T-cell (primary cell): Measurements from ENCODE around the genes CPZ and DRD5.

DNA sequence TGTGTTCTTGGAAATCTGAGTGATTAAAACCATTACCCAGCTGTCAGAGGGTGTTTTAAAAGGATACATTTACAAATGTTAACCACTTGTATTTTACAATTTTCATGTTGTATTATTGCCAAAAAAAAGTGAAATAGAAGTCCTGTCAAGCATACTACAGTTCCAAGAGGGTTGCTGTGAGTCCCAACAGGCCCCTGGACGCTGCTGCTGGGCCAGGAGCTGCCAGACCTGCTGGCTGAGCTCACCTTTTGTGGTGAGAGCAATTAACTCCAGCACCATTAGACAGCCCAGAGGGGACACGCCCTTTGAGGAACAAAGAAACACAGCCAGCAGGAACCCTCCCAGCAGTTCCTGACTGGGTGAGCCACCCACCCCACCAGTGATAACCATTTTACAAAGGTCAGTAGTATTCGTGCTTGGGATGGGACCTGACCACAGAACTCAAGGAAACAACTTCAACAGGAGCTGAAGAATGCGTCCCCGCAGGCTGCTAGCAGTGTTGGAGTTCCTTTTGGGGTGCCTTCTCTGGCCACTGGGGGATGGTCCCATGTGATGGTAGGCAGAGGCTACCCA, 38.8 kb upstream of the AFAP1 start:
- PRO-cap, 7 experiments, result no peak in any of the 7 experiments

DNA sequence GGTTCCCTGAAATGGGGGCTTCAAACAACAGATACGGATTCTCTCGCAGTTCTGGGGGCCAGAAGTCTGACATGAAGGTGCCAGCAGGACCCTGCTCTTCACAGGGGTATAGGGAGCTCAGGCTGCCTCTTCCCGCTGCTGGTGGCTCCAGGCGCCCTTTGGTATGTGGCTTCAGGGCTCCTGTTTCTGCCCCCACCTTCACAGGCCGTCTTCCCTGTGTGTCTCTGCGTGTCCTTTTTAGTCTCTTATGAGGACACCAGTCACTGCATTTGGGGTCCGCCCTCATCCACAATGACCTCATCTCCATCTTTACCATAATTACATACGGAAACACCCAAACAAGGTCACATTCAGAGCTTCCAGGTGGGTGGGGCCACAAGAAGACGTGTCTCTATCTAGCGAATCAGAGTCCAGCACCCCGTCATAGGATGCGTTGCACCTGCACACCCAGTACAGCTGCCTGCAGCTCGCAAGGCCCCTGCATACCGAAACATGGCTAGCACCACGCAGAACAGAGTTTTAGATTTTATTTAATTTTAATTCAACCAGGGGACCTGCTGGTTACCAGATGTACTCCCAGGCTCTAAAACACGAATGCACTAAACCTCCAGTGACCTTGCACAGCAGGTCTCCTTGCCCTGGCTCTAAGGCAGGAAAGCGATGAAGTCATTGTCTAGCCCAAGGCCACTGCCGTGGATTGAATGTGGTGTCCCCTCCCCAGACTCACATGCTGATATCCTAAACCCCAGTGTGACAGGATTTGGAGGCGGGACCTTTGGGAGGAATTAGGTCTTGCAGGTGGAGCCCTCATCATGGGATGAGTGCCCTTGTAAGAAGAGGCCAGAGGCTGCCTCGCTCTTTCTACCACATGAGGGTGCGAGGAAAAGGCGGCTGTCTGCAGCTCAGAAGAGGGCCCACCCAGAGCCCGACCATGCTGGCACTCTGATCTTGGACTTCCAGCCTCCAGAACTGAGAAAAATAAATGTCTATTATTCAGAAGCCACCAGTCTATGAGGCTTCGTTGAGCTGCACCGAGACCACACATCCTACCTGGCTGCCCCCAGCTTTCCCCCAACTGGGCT, 30.3 kb downstream of the ABLIM2 start:
- PRO-cap, 7 experiments, result no peak in any of the 7 experiments

DNA sequence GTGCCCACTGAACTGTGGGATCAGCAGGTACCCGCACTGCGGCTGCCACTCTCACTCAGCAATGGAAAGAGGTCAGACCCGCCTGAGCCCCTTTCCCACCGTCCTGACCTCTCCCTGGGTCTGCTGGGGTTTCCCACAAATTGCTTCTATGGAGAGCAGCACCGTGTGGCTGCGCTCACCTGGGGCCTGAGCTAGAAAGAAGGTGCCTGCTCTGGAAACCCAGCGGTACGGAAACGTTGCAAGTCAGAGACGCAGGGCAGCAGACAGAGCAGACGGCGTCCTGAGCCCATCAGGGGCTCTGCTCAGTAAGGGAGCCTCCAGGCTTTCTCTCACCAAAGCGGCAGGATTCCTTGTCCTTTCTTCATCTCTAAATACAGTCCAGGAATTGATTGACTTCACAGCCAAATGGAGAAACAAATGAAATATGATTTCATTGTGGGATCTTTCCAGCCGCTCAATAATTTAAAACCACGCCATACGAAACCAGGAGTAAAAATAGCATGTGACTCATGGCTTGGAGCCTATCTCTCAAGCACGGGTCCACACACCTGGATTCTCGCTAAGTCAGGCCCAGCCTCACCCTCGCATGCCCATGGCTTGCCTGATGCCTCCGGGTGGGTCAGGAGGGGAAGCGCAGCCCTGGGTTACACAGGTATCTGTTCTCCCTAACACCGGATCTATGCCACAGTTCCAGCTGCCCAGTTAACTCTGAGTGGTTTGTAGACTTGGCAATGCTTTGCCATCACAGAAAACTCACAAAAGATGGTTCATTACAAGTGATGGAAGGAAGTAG, 5.4 kb upstream of the ABLIM2 start:
- PRO-cap, 7 experiments, result no peak in any of the 7 experiments

GRCh38 chr4:8165270-8165754, 6.7 kb upstream of the ABLIM2 start:
- PRO-cap, 7 experiments, result no peak in any of the 7 experiments

- PRO-cap, 7 experiments, result no peak in any of the 7 experiments
Observed at GRCh38 chr4:8207333-8207778, 8.3 kb downstream of the SH3TC1 start.

- PRO-cap, 7 experiments, result no peak in any of the 7 experiments
Observed at GRCh38 chr4:8208709-8209540, 9.8 kb downstream of the SH3TC1 start.

DNA sequence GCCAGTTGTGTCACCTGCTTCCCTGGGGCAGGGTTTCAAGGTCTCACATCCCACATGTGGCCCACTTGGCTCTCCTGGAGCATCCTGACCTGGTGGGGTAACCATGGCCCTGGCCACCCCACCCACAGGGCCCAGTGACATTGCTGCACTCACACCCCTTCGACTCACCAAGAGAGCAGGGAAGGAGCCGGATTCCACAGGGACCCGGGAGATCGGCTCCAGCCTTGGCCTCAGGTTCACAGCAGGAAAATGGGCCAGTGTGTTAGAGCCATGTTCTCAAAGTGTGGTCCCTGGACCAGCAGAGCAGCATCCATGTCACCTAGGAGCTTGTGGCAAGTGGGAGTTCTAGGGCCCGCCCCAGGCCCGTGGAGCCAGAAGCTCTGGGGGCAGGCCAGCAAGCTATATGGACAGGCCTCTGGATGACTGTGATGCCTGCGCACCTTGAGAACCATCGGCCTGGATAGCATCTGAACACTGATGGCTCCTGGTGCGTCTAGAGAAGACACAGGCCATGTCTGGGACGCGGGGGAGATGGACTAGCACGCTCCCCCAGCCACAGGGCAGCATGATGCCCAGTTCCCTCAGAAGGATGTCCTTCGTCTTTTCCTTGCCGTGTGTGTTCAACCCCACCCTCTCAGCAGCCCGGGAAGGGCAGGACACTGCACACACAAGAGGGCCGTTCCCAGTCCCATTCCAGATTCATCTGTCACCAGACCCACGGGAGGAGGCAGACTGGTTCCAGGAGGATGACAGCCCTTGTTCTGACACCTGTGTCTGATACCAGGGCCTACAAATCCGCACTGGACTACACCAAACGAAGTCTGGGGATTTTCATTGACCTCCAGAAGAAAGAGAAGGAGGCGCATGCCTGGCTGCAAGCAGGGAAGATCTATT, 33.7 kb downstream of the SH3TC1 start:
- PRO-cap, 7 experiments, result no peak in any of the 7 experiments

DNA sequence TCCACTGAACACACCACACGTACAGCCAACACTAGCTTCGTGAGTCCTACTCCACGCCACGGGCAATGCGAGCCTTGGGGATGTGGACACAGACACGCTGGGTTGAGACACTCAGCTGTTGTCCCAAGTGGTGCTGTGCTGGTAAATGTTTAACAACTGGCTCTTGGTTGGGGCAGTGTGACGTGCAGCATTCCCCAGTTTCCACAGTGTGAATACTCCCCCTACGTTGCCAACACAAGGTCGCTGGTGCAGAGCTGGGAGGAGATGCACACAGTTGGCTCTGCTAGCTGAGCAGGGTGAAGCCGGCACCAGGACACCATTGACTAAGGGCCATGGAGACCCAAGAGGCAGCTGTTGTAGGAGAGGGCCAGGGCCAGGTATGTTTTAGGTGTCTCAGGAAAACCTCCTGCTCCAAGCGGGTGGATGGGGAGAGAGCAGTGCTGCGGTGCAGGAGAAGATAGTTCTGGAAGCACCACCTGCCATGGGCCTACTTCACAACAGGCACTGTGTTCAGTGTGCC, 65.6 kb downstream of the HTRA3 start:
- PRO-cap, 7 experiments, result no peak in any of the 7 experiments

DNA sequence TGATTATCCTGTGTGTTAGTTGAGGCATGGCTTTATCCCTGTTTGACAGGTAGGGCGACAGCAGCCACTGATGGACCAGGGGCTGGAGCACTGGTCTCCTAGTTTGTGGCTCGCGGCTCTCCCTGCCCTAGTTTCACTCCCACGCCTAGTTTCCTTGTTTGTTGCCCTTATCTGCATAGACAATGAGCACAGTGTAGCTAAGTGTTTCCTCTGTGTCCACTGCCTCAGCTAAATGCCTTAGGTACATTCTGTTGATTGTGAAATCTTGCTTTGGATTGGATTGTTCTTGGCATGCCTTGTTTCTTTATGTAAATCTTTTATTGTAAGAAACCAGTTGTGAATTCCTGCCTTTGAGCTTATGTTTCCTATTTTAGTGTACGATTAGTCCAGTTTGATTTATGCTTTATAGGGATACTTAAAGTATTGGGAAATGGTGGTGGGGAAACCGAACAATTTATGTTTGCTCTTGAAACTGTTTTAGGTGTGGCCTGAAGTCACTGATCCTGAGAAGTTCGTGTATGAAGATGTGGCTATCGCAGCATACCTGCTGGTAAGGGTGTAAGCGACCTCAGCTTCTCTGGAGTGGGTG, 11.0 kb downstream of the TRMT44 start:
- PRO-cap, 7 experiments, result no peak in any of the 7 experiments

GRCh38 chr4:8592326-8593054, at the start of gene CPZ:
CPZ (plus strand) TSS chr4:8592765.
- PRO-cap, 7 experiments, result no peak in any of the 7 experiments

DNA sequence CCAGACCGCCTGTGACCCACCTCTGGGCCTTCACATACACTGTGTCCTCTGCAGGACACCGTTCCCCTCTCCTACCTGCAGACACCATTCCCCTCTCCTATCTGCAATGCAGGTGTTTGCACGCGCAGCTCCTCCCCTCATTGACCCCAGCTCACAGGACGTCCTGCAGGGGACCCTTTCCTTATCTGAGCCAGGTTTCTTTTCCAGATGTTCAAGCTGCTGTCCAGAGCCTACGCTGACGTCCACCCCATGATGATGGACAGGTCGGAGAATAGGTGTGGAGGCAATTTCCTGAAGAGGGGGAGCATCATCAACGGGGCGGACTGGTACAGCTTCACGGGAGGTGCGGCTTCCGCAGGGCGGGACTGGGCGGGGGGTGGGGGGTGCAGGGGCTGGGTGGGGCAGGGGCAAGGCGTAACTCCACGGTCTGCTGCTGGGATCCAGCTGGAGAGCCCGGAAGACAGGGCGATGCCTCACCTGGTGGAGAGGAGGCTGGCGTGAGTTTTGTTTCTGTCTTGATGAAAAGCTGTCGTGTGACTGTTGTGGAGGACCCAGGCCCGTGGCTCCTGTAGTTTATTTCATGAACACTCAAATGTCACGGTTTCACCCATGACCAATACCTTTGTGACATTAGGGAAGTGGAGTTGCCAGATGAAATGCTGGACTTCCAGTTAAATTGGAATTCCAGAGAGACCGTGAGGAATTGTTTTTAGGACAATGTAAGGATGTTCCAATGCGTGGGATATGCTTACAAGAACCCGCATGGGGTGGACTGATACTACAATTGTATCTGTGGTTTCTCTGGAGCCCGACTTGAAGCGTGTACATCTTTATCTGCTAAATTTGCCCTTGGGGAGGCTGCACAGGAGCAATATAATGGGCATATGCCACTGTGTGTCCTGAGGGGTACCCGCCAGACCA, 19.5 kb downstream of the CPZ start:
- PRO-cap, 7 experiments, result no peak in any of the 7 experiments

- PRO-cap, 7 experiments, result no peak in any of the 7 experiments
Observed at GRCh38 chr4:8642007-8642483, 49.5 kb downstream of the CPZ start.

- PRO-cap, 7 experiments, result no peak in any of the 7 experiments
Observed at GRCh38 chr4:9781329-9781944, at the start of gene DRD5. DRD5 (plus strand) TSS chr4:9781634.

DNA sequence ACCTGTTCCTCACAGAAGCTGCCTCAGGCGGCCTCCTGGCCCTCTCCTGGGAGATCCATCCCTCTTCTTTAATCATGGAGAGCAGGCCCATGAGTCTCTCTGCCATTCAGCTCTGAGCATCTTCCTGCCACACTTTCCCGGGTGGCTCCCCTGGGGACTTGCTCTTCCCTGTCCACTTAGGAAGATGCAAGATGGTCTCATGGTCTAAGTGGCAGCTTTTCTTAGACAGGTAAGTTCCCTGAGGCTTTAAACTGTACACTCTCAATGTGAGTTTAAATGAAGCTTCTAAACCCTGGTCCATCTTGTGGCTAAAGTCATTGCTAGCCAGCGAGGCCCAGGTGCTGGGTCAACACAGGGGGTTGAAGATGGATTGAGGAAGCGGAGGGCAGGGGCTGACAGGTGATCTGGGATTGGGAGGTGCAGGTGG, 98.5 kb downstream of the DRD5 start:
- PRO-cap, 7 experiments, result no peak in any of the 7 experiments

GRCh38 chr4:9905537-9906051, 115.7 kb downstream of the SLC2A9 start:
- PRO-cap, 7 experiments, result no peak in any of the 7 experiments

DNA sequence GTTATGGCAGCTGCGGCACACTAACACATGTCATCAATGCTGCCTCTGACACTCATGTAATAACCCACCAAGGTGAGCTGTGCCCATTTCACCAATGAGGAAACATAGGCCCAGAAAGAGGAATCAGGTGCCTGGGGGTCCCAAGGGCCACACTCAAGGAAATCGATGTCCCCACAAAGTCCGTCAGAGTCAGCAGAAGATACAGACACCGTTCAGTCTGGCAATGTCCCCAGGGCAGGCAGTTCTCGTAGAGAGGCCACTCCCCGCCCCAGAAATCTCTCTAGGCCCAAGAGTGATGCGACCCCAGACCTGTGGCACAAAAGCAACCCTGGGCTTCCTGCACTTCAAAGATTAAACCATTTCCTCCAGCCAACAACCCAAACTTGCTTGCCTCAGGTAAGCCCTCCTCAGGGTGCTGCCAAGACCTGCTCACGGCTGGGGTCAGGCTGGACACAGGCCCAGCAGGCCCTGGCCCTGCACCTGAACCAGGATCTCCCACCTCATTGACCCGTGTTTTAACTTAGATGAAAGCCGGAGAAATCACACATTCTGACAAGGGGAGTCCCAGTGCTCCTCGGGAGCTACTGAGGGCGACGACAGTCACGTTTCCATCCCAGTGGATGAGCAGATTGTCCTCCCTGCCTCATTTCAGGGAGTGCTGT, 26.2 kb downstream of the WDR1 start:
- PRO-cap, 7 experiments, result no peak in any of the 7 experiments

DNA sequence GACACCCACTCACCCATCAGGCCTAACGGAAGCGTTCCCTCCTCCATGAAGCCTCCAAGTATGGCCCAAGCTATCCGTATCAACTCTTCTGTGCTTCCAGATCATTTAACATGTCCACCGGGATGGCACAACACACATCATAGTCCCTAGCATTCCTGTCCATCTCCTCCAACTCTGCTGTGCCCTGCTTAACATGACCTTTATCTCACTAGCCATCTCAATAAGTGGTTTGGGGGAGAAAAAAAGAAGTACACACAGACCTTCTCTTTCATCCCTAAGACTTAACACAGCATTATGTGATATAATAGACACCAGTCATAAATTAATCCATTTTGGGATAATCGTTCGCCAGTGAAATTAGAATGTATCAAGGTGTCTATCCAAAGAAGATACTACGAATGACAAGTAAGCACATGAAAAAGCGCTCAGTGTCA, 11.5 kb downstream of the WDR1 start:
- PRO-cap, 7 experiments, result no peak in any of the 7 experiments

- PRO-cap, 7 experiments, result no peak in any of the 7 experiments
Observed at GRCh38 chr4:10105711-10106144, 10.9 kb downstream of the WDR1 start.

- PRO-cap, 7 experiments, result peak in 1 of 7 experiments; most common plus-strand start chr4:10109451 (in 1); most common minus-strand start chr4:10109245 (in 1)
Observed at GRCh38 chr4:10109164-10109991, 7.2 kb downstream of the WDR1 start.

GRCh38 chr4:10172838-10173307, 56.3 kb upstream of the WDR1 start:
- PRO-cap, 7 experiments, result no peak in any of the 7 experiments